HT1080 (cell line): ENCODE measurements around a stretch of chr3.

GRCh38 chr3:57969522-57970362 lies 38.5 kb upstream of the FLNB start:
RAMPAGE:
- cytosol, long total RNA: no peak
- long total RNA: no peak
- nucleus, long total RNA: no peak

DNA sequence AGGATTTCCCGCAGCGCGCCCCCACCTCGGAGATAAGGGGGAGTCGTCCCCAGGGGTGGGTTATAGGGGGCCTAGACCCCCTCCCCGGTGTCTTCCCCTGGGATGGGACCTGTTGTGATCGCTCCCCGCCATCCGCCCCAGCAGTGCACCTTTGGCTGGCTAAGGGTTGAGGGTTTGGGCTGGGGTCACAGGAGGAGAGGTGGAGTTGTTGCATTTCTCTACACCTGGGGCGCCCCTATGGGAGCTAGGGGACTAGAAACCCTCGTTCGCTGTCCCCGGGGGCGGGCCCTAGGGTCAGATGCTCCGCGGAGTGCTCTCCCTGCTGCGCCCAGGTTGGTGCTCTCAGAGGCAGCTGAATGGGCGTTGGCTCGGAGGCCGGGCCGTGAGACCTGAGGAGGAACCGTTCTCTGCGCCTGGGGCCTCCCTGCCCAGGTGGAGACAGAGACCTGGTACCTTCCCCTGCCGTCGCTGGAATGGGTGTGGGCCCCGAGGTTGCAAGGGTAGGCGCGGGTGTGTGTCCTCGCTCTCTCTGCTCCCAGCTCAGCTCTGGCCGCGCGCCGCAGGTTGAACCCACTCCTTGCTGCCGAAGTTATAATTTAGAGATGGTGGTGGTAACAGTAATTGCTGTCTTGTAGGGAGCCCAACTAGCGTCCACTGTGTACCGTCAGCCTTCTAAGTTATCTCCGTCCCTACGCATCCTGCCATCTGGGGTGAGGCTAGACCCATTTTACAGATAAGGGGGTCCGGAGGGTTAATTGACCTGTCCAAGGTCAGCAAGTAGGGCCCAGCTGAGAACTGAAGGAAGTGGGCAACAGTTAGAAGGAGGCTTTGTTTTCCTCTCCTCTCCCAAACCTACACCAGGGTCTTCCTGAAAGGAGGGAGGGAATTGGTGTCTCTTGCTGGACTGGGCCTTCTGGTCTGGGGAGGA lies 974 bp downstream of the FLNB start:
RAMPAGE:
- cytosol, long total RNA: no peak
- long total RNA: no peak
- nucleus, long total RNA: no peak

DNA sequence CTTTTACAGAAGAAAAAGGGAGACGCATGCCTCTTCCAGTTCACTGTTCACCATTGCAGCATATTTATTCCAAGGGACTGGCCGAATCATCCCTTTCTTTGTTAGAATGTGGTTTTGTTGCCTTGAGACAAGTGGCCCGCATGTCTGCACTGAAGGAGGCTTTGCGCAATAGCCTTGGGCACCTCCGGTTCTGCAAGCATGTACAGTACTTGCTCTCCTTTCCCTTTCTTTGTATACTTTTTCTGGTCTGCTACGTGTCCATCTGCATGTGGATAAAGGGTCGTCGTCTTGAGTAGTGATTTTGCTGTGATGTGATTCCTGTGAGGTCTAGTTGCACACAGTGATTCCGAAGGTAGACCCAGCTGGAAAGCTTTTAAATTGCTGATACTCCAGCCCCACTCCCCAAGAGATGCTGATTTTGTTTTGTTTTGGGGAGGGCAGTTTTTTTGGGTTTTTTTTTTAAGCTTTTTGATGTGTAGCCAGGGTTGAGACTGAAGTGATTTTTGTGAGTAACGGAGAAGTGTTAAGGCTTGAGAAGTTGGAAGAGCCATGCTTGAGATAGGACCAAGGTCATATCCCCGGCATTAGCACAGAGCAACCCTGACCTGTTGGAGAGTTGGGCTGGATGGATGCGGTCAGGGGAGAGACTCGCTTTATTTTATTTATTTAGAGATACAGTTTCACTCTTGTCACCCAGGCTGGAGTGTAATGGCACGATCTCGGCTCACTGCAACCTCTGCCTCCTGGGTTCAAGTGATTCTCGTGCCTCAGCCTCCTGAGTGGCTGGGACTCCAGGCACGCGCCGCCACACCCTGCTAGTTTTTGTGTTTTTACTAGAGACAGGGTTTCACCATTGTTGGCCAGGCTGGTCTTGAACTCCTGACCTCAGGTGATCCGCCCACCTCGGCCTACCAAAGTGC lies 43.3 kb downstream of the FLNB start:
RAMPAGE:
- cytosol, long total RNA: no peak
- long total RNA: no peak
- nucleus, long total RNA: no peak

GRCh38 chr3:58178223-58178553 lies 32.6 kb downstream of the DNASE1L3 start:
RAMPAGE:
- cytosol, long total RNA: no peak
- long total RNA: no peak
- nucleus, long total RNA: no peak

DNA sequence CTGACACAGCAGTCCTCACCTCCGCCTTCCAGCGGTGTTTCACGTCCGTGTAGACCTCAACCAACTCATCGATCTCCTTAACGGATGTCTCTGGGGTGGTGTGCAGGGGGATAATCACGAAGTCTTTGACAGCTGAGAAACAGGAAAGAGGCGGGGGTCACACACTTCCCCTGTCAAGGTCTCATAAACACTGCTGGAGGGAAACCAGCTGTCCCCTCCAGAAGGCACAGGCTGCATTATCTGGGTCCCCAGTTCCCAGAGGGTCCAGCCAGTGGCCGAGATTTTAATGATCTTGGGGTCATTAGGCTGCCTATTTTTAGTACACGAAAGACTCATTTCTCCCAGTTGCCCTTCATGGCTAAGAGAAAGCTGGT lies 9.8 kb downstream of the DNASE1L3 start:
RAMPAGE:
- cytosol, long total RNA: no peak
- long total RNA: no peak
- nucleus, long total RNA: no peak

GRCh38 chr3:58386809-58387332 lies 46.8 kb downstream of the PDHB start:
RAMPAGE:
- cytosol, long total RNA: no peak
- long total RNA: no peak
- nucleus, long total RNA: no peak

DNA sequence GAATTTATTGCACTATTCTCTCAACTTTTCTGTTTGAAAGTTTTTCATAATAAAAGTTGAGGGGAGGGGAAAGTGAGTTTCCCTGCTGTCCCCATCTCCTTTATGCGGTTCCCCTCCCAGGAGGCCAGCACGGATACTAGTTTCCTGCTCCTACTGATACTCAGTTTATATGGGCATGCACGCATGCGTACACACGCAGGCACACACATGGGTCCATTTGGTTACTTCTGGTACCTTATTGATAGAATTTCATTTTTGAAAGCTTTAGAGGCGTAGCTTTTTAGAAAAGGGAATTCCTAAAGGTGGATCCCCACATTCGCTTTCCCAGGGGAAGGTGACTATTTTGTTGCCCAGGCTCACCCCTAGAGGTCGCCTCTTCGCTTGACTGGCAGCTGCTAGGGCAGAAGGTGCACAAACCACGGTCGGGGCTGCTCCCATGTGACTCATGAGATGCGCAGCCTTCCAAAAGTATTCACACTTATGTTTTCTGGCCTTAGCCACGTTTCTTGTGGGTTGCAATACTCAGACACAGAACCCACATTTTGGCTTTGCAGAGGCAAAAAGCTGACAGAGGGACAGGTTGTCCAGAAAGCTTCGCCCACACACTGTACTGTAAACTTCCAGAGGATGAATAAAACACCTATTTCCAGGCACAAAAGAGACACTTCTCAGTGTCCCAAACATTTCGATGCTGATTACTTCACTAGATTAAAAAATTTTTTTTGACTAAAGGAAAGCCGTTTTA lies 28.2 kb upstream of the KCTD6 start:
RAMPAGE:
- cytosol, long total RNA: no peak
- long total RNA: no peak
- nucleus, long total RNA: no peak

GRCh38 chr3:58569474-58570159 lies 7.6 kb downstream of the FAM107A start:
RAMPAGE:
- cytosol, long total RNA: no peak
- long total RNA: no peak
- nucleus, long total RNA: no peak

DNA sequence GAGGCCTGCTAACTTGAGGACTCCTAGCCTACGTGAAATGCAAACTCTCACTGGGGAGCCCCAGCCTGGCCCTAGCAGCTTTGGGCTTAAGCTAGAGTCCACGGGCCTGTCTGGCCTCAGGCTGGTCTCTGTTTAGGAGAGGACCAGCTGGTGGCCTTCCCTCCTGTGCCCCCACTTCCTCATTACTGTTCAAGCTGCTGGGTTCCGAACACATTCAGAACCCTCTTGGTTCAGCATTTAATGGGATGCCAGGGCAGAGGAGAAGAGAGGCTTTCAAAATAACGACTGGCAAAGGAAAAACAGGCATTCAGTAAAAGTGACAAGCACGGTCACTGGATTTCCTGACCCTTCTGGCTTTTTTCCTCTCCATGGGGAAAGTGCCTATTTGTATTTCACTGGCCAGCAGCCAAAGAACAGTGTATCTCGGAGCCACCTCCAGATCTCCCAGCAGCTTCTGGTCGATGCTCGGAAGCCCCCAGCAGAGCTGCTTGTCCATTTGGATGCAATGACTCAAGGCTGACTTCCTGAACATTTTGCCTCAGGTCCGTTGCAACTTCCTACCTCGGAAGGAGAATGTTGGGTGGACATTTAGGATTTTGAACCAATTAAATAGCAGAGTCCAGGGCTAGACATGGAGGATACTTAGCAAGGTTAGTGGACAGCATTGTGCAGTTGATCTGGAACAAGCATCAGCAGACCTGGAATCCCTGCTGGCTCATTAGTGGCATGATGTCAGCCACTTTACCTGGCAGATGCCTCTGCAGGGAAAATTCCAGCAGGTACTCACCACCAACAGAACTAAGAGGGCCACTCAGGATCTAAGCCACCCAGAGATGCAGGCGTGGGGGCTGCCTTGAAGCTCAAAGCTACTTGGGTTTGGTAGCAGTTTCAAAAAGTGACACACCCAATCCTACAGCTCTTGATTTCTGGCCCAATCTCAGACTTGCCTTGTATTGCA lies 1.2 kb downstream of the FAM107A start:
RAMPAGE:
- cytosol, long total RNA: no peak
- long total RNA: no peak
- nucleus, long total RNA: no peak

DNA sequence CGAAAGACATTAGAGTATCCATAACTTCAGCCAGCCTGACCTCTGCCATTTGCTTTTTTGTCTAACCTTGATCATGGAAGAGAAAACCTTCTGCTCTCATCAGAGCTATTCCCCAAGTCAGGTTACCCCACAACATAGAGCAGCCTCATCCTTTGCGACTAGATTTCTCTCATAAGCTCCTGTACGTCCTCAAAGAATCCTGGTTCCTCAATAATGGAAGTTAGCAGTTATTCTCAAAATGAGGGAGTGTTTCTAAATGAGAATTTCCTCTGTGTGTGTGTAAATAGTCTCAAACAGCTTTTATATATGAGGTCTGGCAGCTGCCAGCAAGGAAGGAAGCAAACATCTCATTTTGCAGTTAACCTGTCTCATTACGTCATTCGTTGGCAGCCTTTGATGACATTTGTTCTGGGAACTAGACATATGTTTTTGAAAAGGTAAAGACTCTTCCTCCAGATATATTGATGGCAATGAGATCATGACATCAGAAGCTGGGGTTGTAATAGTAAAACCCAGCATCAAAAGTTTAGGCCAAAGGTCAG lies 386.2 kb upstream of the CFAP20DC start:
RAMPAGE:
- cytosol, long total RNA: no peak
- long total RNA: no peak
- nucleus, long total RNA: no peak

DNA sequence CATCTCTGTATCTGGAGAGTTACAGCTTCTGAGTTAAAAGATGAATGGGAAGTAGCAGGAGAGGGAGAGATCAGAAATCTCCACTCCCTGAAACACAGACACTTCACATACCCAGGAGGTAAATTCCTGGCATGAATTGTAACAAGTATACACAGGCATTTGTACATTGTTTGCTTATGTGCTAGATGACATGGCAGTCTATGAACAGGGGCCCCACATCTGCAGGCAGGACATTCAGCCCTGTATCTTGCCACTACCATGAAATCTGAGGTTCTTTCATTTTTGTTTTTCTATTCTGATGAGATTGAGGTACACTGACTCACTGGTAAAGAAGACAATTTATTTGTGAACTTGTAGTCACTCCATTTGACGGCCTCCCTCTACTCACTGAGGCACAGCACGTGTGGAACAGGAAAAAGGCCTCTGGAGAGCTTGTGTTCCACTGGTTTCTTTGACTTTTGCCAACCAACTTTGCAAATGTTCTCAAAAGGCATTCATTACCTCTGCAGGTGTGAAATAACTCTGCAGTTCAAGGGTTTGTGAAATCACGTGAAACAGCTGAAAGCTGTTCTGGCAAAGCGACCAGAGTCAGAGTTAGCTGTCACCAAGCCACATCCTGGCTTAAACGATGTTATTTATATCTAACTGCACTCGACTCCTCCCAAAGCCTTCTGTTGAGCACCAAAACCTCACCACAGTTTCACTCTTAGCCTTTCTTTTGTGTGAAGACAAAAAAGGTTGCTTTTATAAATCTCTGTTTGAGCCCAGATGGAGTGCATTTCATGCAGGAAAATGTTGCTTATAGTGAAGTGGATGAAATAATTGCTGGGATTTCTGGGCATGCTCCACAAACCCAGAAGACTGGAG lies 401.4 kb upstream of the CFAP20DC start:
RAMPAGE:
- cytosol, long total RNA: no peak
- long total RNA: no peak
- nucleus, long total RNA: no peak

GRCh38 chr3:59452422-59452811 lies 402.6 kb upstream of the CFAP20DC start:
RAMPAGE:
- cytosol, long total RNA: no peak
- long total RNA: no peak
- nucleus, long total RNA: no peak

DNA sequence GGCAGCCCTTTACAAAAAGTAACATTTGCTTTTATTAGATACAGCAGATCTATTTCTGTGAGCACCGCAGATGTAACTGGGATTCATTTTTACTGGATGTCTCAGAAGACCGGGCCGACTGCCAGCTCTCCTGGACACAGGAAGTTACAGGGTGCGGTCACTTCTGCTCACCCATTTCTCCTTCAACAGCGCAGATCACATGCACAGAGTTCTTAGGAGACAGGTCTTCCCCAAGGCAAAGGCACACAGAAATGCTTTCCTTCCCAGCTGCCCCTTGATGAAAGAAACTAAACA lies 768.7 kb upstream of the CFAP20DC start:
RAMPAGE:
- cytosol, long total RNA: no peak
- long total RNA: no peak
- nucleus, long total RNA: no peak

RAMPAGE:
- cytosol, long total RNA: no peak
- long total RNA: no peak
- nucleus, long total RNA: no peak
Measured at GRCh38 chr3:60124898-60125234, 1075.0 kb upstream of the CFAP20DC start.

DNA sequence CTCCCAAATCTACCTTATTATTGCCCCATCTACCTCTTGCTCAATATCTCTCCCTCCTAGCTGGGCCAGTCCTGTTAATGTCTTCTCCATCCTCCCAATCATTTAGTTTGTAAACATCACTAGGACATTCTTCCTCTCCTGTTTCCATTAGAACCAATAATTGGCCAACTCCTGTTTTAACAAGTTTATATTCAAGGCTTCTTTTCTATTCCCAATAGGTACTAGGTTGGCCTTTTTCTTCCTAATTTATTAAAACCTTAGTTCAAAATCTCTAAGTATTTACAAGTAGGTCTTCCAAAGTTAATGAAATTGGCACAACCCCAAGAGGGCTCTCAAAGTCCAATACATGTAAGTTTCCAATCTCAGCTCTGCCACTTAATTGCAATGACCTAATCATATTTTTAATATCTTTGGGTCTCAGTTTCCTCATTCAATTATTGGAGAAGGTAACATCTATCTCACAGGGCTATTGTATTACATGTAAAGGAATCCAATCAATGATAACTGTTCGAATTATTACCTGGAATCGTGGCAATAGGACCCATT lies 823.4 kb downstream of the FHIT start:
RAMPAGE:
- cytosol, long total RNA: no peak
- long total RNA: no peak
- nucleus, long total RNA: no peak

RAMPAGE:
- cytosol, long total RNA: no peak
- long total RNA: no peak
- nucleus, long total RNA: no peak
Measured at GRCh38 chr3:60932686-60933035, 318.6 kb downstream of the FHIT start.

DNA sequence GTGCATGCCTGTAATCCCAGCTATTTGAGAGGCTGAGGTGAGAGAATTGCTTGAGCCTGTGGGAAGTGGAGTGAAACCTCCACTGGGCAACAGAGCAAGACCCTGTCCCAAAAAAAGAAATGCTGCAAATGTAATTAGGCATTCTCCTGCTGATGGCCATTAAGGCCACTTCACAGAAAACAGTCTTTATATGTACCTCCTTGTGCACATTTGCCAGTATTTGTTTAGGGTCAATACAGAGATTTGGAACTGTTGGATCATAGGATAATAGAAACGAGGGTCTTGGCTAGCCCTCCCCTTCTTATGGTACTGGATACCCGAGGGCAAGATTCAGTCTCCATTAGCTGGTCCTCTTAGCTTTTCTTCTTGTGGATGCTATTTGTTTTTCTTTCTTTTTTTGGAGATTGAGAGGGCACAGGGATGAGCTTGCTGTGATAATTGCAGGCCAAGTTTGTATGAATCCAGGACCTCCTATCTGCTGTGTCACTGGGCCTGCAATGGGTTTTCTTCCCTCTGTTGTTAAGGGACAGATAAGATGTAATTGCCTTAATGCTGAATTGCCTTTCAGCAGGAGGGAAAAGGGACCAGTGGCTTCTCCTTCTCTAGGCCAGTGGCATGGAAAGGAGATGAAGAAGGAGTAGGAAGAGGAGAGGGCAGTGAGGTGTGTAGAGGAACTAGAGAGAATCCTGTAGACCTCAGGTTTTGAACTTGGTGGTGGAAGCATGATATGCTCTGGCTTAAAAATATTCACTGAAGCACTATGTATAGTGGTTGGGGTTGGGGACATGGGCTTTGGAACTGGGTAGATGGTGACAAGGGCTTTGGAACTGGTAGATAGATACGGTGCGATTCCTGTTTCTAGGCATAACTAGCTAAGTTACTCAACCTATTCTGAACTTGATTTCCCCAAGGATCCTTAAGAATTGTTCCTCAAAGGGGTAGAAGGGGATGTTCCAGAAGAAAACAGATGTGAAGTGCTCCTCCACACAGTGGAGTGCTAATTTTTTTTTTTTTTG lies 29.9 kb downstream of the PTPRG start:
RAMPAGE:
- cytosol, long total RNA: no peak
- long total RNA: no peak
- nucleus, long total RNA: no peak

RAMPAGE:
- cytosol, long total RNA: no peak
- long total RNA: no peak
- nucleus, long total RNA: no peak
Measured at GRCh38 chr3:61715202-61715966, 154.0 kb downstream of the PTPRG start.

RAMPAGE:
- cytosol, long total RNA: no peak
- long total RNA: no peak
- nucleus, long total RNA: no peak
Measured at GRCh38 chr3:61769534-61770457, 208.4 kb downstream of the PTPRG start.

DNA sequence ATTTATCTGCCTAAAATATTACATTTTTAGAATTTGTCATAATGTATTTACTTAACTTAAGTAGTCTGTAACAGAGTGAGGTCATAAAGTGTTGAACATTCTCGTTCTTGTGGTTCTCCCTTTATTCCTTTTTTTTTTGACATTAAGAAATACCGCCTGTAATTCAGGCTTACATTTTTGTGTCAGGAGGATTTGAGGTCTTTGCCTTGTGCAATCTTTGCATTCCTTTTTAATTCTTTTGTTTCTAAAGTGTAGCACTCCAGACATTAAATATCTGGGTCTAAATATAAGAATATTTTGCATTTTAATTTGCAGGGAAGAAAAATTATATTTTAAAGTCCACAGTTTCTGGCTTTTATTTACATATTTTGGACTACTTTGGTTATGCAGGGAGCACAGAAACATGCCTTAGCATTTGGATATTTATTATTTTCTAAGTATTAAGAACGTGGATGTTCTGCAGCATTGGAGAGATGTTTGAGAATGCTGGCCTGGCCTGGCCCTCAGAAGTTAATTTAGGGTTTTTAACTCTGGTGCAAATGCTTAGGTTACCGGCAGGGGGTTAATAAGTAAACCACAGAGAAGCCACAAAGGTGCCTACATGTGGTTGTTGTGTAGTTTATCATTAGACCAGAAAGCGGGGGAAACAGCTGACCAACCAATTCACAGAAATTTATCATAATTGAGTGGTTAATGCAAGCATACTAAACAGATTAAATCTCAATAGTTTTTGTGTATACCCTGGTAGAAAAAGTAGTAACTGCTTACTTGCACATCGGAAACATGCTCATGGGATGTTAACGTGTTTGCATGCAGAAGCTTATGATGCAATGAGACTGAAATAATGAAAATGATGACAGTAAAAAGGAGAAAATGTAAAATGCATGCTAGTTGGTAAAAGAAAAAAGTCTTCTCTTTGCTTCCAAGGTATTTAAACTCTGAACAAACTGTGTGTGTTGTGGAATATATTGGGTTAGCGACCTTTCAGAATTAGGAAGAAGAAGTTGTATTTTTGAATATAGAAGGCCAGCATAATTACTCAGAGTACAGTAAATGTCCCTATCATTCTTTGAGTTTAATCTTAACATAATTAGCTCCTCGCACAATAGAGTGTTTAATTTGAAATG lies 315.9 kb downstream of the PTPRG start:
RAMPAGE:
- cytosol, long total RNA: no peak
- long total RNA: no peak
- nucleus, long total RNA: no peak